Neural crest cell (in vitro differentiated cells): ENCODE results near the gene PPP1R14D.

DNA sequence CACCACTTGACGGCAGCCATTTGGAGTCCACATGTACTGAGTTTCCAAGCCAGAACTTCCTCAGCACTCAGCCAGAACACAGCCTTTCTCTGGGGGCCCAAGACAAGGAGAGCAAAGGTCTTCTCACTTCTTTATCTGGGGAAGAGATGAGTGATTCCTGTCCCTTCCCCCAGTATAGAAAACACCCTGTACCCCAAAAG is 12.7 kb downstream of the PAK6 start:
- PRO-cap: no peak

- PRO-cap: no peak
These were observed 17.7 kb downstream of the PAK6 start for GRCh38 chr15:40256493-40257103.

- PRO-cap: no peak
These were observed 45.0 kb upstream of the RAD51 start for GRCh38 chr15:40649932-40650428.

GRCh38 chr15:40751170-40751703 is 3.8 kb downstream of the RMDN3 start:
- PRO-cap: no peak

GRCh38 chr15:40828536-40829536 is at the start of gene PPP1R14D:
Gene PPP1R14D (minus strand): TSS chr15:40828708.
- PRO-cap: no peak

DNA sequence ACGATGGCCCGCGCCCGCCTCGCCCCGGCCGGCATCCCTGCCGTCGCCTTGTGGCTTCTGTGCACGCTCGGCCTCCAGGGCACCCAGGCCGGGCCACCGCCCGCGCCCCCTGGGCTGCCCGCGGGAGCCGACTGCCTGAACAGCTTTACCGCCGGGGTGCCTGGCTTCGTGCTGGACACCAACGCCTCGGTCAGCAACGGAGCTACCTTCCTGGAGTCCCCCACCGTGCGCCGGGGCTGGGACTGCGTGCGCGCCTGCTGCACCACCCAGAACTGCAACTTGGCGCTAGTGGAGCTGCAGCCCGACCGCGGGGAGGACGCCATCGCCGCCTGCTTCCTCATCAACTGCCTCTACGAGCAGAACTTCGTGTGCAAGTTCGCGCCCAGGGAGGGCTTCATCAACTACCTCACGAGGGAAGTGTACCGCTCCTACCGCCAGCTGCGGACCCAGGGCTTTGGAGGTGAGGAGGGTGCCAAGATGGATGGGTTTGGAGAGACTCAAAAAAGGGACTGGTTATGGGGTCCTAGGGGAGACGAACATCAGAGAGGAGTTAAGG is 800 bp downstream of the SPINT1 start:
- PRO-cap: no peak

DNA sequence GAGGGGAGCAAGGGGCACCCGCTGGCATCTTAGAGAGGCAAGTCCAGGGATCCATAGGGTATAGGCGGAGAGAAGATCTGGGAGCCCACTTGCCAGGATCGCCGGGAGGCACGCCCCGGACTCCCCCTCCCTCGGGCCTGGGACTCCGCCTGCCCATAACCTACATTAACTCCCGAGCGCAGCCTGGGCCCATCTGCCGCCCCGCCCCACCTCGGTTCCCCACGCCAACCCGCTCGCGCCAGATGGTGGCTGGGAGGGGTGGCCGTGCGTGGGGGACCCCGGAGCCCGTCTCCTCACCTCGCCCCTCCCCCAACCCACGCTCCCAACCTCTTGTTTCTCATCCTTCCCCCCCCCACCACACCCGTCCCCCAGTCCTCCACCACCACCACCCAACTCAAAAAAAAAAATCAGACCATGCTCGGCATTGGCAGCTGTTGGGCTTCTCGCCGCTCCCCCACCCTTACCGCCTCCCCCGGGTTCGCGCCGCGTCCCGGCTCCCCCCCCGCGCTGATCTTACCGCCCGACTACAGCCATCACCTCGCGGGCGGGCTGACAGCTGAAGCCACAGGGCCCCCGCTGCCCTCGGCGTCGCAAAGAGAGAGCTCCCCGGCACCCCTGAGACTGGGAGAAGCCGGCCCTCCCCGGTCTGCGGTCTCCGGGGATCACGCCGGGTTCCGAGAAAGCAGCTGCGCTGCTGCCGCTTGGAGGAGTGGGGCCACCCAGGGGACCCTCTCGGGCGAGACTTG is 1.5 kb upstream of the DLL4 start:
- PRO-cap: no peak

GRCh38 chr15:41019260-41019869 is 66.1 kb downstream of the CHAC1 start:
- PRO-cap: no peak

DNA sequence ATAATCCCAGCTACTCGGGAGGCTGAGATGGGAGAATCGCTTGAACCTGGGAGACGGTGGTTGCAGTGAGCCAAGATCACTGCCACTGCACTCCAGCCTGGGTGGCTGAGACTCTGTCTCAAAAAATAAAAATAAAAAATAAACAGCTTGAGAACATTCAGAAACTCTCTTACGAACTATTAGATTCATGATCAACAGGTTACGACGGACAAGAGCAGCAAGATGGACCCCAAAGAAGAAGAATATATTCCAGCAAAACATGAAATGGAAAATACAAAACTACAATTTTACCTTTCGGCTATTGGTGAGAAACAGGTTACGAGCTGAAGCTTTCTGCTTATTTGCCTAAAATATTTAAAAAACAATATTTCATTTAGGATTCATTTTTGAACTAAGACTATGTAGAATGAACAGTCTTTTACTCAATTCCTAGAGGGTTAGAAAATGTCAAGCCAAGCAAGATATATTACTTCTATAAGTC is 35.3 kb downstream of the INO80 start:
- PRO-cap: no peak

DNA sequence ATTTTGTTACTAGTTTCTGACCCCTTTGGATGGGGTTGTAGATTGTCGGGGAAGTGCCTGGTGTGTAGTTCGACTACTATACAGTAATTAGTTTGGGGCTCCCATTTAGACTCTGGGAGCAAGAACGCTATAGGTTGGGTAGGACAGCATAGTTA is 550 bp upstream of the INO80 start:
- PRO-cap: no peak

DNA sequence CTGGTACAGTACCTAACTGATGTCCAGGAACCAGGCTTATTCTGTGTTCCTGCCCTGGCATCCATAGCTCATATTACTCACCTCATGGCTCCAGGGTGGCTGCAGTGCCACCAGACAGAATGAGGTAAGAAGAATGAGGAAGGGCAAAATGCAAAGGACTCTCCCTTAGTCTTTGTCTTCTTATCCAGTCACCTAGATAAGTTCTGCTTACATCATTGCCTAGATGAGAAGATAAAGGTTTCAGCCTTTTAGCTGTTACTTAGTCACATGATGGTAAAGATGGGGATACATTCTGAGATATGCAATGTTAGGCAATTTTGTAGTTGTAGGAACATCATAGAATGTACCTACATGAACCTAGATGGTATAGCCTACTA is 45.8 kb downstream of the CHP1 start:
- PRO-cap: no peak

GRCh38 chr15:41443323-41443660 is 26.4 kb downstream of the RTF1 start:
- PRO-cap: no peak

GRCh38 chr15:41562361-41563426 is 3.7 kb downstream of the TYRO3 start:
- PRO-cap: no peak

- PRO-cap: bidirectional peak, plus-strand start at chr15:41621531, minus-strand start at chr15:41621421; bidirectional peak, plus-strand start at chr15:41621777, minus-strand start at chr15:41621675
These were observed 62.1 kb downstream of the TYRO3 start for GRCh38 chr15:41620927-41621740.

- PRO-cap: unidirectional peak, plus-strand start at chr15:41660119
These were observed 100.9 kb downstream of the TYRO3 start for GRCh38 chr15:41659974-41660230.

DNA sequence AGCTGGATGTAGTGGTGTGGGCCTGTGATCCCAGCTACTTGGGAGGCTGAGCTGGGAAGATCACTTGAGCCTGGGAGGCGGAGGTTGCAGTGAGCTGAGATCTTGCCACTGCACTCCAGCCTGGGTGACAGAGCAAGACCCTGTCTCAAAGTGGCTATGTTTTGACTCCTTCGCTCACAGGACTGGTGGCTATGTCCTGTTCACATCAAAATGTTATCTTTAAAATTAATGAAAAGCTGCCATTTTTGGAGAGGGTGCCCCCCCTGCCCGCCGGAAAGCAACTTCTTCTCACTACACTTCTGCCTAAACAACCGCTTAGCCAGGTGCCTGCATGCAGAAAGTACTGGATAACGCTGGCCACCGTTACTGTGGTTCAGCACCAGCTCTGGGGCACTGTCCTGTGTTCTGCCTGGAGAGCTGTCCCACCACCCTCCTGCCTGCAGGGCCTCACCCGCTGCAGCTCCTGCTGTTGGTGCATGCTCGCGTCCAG is 19.5 kb downstream of the PLA2G4B start:
- PRO-cap: no peak

DNA sequence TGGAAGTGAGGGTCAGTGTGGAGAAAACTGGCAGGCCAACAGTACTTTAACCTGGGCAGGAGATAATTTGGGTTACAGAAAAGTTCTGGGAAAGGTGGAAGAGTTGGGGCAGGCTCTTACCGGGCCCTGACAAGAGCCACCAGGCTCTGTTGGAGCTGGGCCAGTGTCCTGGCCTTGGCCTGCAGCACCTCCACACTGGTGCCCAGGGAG is 11.1 kb downstream of the SPTBN5 start:
- PRO-cap: no peak

GRCh38 chr15:41897175-41898259 is 3.7 kb upstream of the SPTBN5 start:
- PRO-cap: no peak

DNA sequence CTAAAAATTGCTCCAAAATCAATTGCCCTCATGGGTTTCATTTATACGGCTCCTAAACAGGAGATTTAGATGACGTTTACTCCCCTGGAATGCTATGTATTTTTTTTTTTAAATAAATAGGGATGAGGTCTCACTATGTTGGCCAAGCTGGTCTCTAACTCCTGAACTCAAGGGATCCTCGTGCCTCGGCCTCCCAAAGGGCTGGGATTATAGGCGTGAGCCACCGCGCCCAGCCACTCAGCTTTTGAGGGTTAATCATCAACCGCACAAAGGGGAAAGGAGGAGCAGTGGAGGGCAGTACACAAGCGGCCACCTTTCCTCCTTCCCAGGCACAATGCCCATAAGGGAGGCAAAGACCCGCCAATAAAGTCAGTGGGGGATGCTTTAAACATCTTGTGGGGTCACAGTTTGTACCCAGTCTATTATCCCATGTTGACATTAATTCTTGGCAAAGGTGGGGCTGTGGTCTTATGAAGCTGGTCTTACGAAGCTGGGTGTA is 32.4 kb downstream of the EHD4 start:
- PRO-cap: no peak

- PRO-cap: no peak
These were observed 20.9 kb downstream of the EHD4 start for GRCh38 chr15:41951422-41951878.